Epithelial cell of alveolus of lung (primary cell): ENCODE measurements around the gene RUBCNL.

- RAMPAGE, long total RNA: no peak
- RRBS: 2% methylated on average over 6 of the region's 20 CpGs
Observed at GRCh38 chr13:44578011-44578538, 1.9 kb upstream of the TSC22D1 start.

- RAMPAGE, long total RNA: no peak
- RRBS: no CpG with 5 or more reads among the region's 4 CpGs
Observed at GRCh38 chr13:44756229-44756916, 180.2 kb upstream of the TSC22D1 start.

GRCh38 chr13:44763929-44764667 lies 188.0 kb upstream of the TSC22D1 start:
- RAMPAGE, long total RNA: no peak
- RRBS: no CpG with 5 or more reads among the region's 13 CpGs

GRCh38 chr13:45042366-45043059 lies 53.2 kb downstream of the GPALPP1 start:
- RAMPAGE, long total RNA: no peak
- RRBS: no CpG with 5 or more reads among the region's 6 CpGs

- RAMPAGE, long total RNA: no peak
- RRBS: no CpG with 5 or more reads among the region's 4 CpGs
Observed at GRCh38 chr13:45130499-45130993, 10.2 kb downstream of the GTF2F2 start.

DNA sequence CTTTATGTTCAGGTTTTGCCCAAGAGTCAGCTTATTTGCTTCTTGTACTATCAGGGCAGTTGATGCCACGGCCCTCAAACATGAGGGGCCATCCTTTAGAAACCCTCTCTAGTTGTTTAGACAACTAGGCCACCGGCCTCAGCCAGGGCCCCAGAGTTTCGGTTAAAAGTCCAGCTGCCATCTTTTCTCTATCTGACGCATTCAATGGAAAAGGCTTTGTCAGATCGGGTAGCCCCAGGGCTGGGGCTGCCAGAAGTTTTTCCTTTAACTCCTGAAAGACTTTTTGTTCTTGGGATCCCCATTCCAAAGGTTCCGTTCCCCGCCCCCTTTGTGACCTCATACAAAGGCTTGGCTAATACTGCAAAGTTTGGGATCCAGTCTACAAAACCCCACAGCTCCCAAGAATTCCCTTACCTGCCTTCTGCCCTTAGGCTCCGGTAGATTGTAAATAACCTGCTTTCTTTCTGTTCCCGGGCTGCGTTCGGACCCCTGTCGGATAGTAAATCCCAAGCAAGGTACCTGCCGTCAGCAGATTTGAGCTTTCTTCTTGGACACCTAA lies 38.5 kb upstream of the TPT1 start:
- RAMPAGE, long total RNA: no peak
- RRBS: no CpG with 5 or more reads among the region's 13 CpGs

GRCh38 chr13:45847996-45848501 lies 3.5 kb downstream of the SIAH3 start:
- RAMPAGE, long total RNA: no peak
- RRBS: no CpG with 5 or more reads among the region's 6 CpGs

- RAMPAGE, long total RNA: no peak
- RRBS: no CpG with 5 or more reads among the region's 5 CpGs
Observed at GRCh38 chr13:45873366-45873895, 21.9 kb upstream of the SIAH3 start.

- RAMPAGE, long total RNA: no peak
- RRBS: no CpG with 5 or more reads among the region's 6 CpGs
Observed at GRCh38 chr13:46103091-46103635, 1.7 kb downstream of the CPB2 start.

- RAMPAGE, long total RNA: no peak
- RRBS: no CpG with 5 or more reads among the region's 3 CpGs
Observed at GRCh38 chr13:46173462-46174267, 8.3 kb downstream of the LCP1 start.

- RAMPAGE, long total RNA: no peak
- RRBS: no CpG with 5 or more reads among the region's 2 CpGs
Observed at GRCh38 chr13:46378431-46378886, 8.6 kb downstream of the RUBCNL start.

GRCh38 chr13:46386972-46387939 lies at the start of gene RUBCNL:
Gene RUBCNL, minus strand, starts transcription at chr13:46387252.
- RAMPAGE, long total RNA: no peak
- RRBS: under 1% methylated on average over 13 of the region's 77 CpGs

- RAMPAGE, long total RNA: no peak
- RRBS: no CpG with 5 or more reads among the region's 7 CpGs
Observed at GRCh38 chr13:46578836-46579500, 26.0 kb downstream of the LRCH1 start.

- RAMPAGE, long total RNA: no peak
- RRBS: no CpG with 5 or more reads among the region's 8 CpGs
Observed at GRCh38 chr13:46617225-46617868, 64.4 kb downstream of the LRCH1 start.

DNA sequence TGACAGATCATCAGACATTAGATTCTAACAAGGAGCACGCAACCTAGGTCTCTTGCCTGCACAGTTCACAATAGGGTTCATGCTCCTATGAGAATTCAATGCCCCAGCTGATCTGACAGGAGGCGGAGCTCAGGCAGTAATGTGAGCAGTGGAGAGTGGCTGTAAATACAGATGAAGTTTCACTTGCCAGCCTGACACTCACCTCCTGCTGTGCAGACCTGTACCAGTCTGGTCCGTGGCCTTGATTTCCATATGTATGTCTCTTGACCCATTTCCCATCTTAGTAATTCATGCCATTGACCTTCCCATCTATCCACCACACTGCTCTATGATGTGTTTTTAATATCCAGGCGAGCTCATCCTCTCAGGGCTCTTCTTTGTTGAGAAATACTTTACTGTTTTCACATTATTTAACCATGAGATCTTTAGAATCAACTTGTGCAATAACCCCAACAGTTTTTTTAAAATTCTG lies 95.2 kb downstream of the LRCH1 start:
- RAMPAGE, long total RNA: no peak
- RRBS: no CpG with 5 or more reads among the region's 4 CpGs

GRCh38 chr13:47546155-47546686 lies 454.9 kb downstream of the SUCLA2 start:
- RAMPAGE, long total RNA: no peak
- RRBS: no CpG with 5 or more reads among the region's 3 CpGs

- RAMPAGE, long total RNA: no peak
- RRBS: 0% methylated on average over 3 of the region's 27 CpGs
Observed at GRCh38 chr13:48000625-48001155, 383 bp downstream of the SUCLA2 start.

DNA sequence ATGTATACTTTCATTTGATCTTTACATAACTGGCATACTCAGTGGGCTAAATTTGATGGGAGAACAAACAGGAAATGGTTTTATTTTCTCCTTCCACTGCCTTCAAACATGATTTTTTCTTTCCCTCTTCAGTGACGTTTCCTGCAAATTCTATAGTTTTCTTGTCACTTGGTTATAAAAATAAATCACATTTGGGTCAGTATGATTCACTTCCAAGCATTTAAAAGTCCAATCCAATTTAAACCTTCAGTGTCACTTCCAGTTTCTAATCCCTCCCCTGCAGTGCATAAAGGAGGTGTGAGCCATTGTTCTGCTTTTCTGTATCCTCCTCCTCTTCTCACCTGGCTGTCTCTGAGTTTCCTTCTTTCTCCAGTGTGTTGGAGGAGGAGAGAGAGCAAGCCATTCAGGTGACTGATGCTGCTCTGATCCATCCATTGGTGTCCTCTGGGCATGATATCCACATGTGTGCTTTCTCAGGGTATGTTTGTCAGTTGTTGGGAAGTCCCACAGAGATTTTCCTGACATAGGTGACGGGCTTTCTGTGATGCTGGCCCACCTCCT lies 1.2 kb downstream of the NUDT15 start:
- RAMPAGE, long total RNA: no peak
- RRBS: no CpG with 5 or more reads among the region's 2 CpGs

GRCh38 chr13:48057066-48057366 lies 19.5 kb downstream of the NUDT15 start:
- RAMPAGE, long total RNA: no peak
- RRBS: no CpG with 5 or more reads among the region's 13 CpGs

GRCh38 chr13:48231940-48232466 lies 1.0 kb upstream of the ITM2B start:
- RAMPAGE, long total RNA: no peak
- RRBS: no CpG with 5 or more reads among the region's 7 CpGs